Cerebral cortex (tissue), 2 donors: ENCODE measurements around the genes RAB3B and KTI12.

GRCh38 chr1:50821855-50822294 is 138.2 kb downstream of the FAF1 start:
- PRO-cap, 2 experiments, result no peak in any of the 2 experiments

- PRO-cap, 2 experiments, result no peak in any of the 2 experiments
These were observed 5.6 kb upstream of the TTC39A start for GRCh38 chr1:51336030-51336333.

DNA sequence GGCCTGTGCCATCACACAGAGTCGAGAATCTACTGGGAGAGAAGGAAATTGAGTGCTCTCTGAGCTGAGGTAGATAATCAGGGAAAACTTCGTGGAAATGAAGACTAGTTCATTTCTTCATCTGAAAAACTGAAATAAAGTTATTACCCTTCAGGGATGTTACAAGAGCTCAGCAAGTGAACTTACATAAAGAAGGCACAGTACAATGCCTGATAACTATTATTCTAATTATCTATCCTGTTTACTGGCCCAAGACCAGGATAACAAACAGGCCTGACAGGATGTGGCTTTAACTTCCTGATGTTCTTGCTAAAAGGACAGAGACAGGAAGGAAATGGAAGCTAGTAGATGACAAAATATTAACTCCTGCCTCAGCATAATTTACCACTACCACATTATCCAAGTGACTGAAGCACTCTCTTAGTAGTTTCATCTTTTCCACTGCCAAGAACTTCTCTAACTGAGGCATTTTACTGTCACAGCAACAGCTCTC is 85.5 kb downstream of the EPS15 start:
- PRO-cap, 2 experiments, result no peak in any of the 2 experiments

GRCh38 chr1:51444695-51445191 is 74.3 kb downstream of the EPS15 start:
- PRO-cap, 2 experiments, result no peak in any of the 2 experiments

DNA sequence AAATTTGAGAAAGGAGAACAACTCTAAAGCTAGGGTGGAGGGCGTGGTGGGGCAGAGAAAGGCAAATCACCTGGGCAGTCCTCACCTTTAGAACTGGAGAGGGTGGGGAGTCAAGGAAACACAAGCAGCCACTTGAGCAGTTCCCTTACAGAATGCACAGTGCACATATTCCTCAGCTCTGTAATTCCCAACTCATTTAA is 27.5 kb downstream of the EPS15 start:
- PRO-cap, 2 experiments, result no peak in any of the 2 experiments

DNA sequence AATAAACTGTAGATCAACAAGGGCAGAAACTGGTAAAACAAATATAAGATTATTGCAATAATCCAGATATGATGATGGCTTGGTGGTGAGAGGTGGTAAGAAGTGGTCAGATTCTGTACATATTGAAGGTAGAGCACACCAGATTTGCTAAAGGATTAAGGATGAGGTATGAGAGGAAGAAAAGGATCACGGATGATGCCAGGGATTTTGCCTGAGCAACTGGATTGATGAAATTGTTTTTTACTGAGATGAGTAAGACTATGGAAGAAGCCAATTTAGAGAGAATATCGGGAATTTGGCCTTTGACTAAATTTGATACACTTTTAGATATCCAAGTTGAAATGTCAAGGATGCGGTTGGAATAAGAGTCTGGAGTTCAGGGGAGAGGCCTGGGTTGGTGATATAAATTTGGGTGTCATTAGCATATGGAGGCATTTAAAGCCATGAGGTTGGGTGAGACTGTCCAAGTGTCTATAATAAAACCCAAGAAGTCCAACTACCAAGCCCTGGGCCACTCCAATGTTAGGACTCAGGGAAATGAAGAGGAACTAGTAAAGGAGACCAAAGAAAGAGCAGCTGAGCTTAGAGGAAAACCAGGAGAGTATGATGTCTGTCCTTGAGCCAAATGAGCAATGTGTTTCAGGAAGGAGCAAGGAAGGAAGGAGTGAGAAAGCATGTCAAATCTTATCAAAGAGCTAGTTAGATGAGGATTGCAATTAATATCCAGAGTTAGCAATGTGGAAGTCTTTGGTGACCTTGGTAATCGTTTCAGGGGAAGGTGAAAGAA is 12.5 kb upstream of the EPS15 start:
- PRO-cap, 2 experiments, result no peak in any of the 2 experiments

DNA sequence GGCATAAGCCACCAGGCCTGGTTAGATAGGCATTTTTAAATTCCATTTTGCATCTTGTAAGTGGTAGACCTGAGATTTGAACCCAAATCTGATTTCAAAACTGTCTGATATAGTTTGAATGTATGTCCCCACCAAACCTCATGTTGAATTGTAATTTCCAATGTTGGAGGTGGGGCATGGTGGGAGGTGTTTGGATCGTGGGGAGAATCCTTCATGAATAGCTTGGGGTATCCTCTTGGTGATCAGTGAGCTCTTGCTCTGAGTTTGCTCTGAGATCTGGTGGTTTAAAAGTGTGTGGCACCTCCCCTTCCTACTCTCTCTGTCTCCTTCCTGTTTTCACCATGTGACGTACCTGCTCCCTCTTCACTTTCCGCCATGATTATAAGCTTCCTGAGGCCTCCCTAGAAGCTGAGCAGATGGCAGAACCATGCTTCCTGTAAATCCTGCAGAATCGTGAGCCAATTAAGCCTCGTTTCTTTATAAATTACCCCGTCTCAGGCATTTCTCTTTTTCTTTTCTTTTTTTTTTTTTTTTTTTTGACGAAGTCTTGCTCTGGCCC is 40.0 kb upstream of the OSBPL9 start:
- PRO-cap, 2 experiments, result no peak in any of the 2 experiments

DNA sequence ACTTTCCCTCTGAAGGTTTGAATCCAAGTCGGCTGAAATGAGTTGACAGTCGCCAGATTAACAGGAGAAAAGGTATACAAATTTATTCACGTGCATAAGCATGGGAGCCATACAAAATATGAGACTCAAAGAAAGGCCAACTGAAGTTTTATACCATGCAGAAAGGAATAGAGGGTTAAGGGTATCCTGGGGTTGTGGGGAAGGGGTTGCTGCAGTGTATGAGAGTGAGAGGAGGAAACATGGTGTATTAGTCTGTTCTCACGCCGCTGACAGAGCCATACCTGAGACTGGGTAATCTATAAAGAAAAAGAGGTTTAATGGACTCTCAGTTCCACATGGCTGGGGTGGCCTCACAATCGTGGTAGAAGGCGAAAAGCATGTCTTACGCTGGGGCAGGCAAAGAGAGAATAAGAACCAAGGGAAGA is 17.6 kb downstream of the OSBPL9 start:
- PRO-cap, 2 experiments, result no peak in any of the 2 experiments

- PRO-cap, 2 experiments, result no peak in any of the 2 experiments
These were observed 44.1 kb downstream of the OSBPL9 start for GRCh38 chr1:51660973-51661320.

DNA sequence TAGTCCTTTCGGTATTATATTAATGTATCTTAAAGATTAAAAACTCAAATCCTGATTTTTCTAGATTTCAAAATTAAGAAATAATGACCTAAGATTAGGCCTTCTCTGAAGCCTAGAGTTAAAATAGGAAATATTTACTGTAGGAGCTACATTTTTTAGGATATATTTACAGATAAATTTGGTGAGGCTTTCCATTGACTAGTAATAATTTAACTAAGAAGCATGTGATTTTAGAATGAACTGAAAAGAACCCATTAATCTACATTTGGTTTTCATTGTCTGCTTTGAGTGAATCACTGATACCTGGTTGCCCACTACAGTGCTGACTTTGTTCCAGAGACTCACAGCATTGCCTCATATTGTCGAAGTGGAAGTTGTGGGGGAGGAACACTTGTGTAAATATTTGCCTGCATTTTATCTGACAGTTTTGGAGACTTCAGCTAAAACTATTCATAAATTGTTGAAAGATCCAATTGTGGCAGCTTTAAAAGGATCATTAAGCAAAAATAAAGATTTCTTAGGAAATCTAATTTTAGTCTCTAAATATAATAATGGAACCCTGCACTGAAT is 73.2 kb downstream of the OSBPL9 start:
- PRO-cap, 2 experiments, result no peak in any of the 2 experiments

GRCh38 chr1:51789020-51789857 is 89.3 kb downstream of the NRDC start:
- PRO-cap, 2 experiments, result no peak in any of the 2 experiments

DNA sequence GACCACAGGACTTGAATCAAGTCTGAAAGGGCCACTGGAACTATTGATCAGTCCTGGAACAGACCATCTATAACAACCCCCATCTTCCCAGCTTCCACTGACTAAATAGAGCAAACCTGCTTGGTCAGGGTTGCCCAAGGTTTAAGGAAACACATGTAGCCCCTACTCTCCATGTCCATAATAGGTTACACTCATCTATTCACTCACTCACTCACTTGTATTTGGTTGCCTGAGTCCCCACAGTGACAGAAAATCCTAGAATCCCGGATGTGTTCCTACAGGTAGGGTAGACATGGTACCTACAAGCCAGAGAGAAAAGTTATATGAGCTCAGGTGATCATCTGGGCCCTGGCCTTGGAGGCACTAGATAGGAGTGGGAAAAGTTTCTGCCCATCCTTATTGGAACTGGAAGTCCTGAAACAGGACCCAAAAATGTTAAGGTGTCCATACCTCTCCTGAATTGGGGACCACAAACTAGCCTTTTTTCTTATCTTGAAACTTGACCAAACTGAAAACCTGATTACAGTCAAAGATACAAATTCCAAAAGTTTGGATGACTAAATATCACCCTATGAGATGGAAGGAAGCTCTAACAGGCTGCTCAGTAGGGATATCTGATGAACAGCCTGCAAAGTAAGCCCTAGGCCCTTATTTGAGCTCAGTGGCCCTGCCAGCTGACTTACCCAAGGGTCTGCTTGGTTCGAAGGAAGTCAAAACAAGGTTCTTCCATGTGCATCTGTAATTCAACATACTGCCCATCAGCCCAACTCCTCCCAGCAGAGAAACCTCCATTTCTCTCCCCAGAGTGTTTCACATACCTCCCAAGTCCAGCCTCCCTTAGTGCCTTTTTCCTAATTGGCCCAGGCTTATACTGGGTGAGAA is 86.9 kb downstream of the NRDC start:
- PRO-cap, 2 experiments, result no peak in any of the 2 experiments

DNA sequence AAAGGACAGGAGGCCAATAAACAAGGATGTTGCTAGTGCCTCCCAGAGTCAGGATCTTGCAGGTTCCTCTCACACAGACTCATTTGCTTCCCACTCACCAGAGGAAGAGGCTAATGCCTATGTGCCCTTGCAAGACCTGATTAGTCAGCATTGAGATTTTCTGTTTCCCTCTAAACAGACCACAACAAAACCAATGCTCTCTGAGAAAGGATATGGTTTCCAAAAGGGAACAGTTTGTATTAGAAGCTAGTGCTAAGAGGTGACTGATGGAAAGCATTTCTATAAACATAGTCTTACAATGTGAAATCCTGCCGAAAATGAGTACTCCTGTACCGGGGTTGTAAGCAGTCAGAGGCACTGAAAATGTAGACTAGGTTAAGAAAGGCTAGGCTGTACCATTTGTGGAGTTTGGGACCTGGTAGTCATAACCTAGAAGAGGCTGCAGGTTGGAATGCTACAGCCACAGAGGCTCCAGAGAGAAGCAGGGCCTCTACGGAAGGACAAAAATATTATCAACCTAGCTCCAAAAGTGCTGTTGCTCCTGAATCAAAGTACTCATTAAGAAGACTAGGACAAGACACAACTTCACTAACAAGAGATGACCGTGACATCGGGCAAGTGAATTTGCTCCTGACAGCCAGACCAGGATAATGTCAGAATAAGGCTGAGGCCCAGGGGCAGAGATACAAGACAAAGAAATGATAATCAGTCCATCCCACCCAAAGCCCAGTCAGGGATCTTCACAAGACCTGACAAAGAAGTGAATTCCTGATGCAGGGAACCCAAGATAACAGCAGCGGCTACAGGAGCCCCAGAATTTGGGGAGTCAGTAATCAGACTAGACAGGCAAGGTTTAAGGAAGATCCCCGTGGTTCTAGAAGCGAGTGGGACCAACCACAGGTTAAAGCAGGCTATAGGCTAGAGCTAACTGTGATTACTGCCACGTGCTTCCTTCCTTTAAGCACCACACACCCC is 85.3 kb downstream of the NRDC start:
- PRO-cap, 2 experiments, result no peak in any of the 2 experiments

DNA sequence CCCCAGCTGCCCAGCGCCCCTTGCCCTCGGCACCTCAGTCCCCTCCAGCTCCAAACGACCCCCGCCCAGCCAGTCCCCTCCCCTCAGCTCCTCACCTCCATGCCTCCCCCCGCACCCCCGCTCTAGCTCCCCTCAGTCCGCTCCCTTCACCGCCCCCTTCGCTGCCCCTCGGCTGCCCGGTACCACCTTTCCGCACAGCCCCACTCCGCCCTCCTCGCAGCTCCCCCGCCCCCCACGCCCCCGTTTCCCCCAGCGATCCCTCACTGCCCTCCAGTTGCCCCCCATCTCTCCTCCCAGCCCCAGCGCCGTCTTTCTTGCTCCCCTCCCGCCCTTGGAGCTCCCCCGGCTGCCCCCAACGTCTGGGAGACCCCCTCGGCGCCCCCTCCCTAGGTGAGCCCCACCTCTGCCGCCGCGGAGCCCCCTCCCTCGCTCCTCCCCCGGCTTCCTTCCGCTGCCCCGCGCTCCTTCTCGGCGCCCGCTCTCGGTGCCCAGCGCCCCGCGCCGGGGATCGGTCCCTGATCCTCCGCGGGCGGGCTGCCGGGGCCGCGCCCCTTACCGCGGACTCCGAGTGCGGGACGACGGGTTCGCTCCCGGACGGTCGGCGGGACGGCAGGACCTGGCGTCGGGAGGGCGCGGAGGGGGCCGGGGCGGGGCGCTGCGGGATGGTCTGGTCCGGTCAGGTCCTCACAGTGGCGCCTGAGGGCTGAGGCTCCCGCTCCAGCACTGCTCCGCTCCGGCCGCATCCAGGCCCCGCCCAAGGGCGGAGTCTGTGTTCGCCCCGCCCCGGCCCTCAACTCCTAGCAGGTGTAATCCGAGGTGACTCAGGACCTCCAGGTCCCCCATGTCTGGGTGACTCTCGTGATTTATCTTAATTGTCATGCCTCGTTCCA is at the start of gene RAB3B:
RAB3B (minus strand) TSS at position 705 of the 890 bp plus-strand sequence.
- PRO-cap, 2 experiments, result peak in 1 of 2 experiments; most common minus-strand start position 698 of the sequence (in 1)

DNA sequence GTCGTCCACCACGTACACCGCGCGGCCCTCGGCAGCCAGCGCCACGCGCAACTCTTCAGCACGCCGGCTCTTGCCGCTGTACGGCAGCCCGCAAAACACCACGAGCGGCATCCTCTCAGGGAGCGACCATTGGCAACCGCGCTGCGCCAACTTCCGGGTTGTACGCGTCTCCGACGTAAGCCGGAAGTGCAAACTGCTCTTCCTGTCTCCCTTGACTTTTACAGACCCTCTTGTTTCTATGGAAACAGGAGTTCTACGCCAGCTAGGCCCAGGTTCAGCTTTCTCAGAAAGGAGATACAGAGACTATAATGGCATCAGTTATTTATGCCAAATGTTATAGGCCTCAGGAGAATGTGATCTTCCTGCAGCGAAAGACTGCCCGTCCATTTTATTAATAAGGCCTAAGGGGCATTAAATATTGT is at the start of gene KTI12:
KTI12 (minus strand) TSS at position 160 of the 422 bp plus-strand sequence.
- PRO-cap, 2 experiments, result peak in 1 of 2 experiments; most common plus-strand start position 243 of the sequence (in 1); most common minus-strand start position 140 of the sequence (in 1)

- PRO-cap, 2 experiments, result peak in 1 of 2 experiments; most common minus-strand start chr1:52142938 (in 1)
These were observed 733 bp downstream of the ZFYVE9 start for GRCh38 chr1:52142327-52143316.

DNA sequence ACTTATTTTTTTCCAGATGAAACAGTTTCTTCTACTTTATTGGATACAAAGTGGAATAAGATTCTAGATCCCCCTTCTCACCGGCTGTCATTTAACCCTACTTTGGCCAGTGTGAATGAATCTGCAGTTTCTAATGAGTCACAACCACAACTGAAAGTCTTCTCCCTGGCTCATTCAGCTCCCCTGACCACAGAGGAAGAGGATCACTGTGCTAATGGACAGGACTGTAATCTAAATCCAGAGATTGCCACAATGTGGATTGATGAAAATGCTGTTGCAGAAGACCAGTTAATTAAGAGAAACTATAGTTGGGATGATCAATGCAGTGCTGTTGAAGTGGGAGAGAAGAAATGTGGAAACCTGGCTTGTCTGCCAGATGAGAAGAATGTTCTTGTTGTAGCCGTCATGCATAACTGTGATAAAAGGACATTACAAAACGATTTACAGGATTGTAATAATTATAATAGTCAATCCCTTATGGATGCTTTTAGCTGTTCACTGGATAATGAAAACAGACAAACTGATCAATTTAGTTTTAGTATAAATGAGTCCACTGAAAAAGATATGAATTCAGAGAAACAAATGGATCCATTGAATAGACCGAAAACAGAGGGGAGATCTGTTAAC is 95.7 kb downstream of the ZFYVE9 start:
- PRO-cap, 2 experiments, result no peak in any of the 2 experiments

- PRO-cap, 2 experiments, result no peak in any of the 2 experiments
These were observed 6.6 kb downstream of the PRPF38A start for GRCh38 chr1:52411054-52411274.

DNA sequence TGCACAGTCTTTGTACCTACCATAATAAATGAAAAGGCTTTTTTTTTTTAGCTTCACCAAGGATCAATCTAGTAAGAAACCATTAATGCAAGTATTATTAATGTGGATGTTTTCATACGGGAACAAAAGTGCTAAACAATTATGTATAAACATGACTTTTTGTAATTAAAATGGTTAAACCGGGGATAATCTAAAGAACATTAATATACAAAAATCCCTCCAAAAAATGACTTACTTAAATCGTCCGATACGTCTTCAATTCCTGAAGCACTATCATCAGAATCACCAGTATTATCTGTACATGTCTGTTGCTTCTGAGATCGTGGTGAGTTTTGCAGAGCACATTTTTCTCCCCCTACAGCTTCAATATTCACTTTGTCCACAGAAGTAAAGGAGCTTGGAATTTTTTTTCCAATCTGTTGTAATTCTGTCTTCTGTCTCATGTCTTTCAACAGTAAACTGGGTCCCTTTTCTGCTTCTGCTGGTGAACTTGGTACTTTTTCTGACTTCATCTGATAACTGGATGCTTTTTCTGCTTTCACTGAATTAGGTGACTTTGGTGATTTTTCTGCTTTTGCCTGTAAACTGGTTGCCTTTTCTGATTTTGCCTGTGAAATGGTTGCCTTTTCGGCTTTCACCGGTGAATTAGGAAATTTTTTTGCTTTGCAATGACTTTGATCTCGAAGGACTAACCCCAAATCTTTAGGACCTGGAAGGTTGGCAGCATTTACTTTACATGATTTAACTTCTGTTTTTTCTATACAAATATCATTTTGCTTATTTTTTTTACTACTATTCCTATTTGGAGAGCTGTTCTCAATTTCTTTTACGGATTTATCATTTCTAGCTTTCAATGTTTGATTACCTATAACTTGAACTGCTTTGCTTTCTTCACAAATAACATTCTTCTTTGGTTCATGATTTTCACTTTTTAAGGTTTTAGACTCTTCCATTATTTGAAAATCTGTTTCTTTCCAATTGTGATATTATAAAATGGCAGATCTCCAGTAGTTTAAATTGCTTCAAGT is 27.2 kb downstream of the TUT4 start:
- PRO-cap, 2 experiments, result no peak in any of the 2 experiments

DNA sequence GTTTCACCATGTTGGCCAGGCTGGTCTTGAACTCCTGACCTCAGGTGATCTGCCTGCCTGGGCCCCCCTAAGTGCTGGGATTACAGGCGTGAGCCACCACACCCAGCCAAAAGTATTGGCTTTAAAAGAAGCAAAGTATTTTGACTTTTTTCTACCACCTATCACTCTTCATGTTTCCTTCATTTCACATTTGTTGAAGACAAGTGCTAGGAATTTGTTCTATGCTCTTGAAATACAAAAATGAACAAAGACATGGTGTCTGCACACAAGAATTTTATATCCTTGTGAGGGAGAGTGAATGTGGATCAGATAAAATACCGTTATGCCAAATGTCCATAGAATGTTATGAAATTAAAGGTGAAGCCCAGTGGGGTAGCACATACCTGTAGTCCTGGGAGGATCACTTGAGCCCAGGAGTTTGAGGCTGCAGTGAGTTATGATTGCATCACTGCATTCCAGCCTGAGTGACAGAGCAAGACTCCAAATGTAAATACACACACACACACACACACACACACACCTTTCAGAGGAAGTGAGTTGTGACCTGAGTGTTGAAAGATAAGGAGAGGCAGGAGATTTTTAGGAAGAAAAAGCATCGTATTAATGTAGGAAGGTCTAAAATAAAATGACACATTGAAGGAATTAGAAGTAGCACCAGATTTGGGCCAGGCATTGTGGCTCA is 28.2 kb upstream of the ZYG11A start:
- PRO-cap, 2 experiments, result no peak in any of the 2 experiments